ENCODE data around the genes ZSCAN32, DNASE1, TRAP1 and SRL.

DNA sequence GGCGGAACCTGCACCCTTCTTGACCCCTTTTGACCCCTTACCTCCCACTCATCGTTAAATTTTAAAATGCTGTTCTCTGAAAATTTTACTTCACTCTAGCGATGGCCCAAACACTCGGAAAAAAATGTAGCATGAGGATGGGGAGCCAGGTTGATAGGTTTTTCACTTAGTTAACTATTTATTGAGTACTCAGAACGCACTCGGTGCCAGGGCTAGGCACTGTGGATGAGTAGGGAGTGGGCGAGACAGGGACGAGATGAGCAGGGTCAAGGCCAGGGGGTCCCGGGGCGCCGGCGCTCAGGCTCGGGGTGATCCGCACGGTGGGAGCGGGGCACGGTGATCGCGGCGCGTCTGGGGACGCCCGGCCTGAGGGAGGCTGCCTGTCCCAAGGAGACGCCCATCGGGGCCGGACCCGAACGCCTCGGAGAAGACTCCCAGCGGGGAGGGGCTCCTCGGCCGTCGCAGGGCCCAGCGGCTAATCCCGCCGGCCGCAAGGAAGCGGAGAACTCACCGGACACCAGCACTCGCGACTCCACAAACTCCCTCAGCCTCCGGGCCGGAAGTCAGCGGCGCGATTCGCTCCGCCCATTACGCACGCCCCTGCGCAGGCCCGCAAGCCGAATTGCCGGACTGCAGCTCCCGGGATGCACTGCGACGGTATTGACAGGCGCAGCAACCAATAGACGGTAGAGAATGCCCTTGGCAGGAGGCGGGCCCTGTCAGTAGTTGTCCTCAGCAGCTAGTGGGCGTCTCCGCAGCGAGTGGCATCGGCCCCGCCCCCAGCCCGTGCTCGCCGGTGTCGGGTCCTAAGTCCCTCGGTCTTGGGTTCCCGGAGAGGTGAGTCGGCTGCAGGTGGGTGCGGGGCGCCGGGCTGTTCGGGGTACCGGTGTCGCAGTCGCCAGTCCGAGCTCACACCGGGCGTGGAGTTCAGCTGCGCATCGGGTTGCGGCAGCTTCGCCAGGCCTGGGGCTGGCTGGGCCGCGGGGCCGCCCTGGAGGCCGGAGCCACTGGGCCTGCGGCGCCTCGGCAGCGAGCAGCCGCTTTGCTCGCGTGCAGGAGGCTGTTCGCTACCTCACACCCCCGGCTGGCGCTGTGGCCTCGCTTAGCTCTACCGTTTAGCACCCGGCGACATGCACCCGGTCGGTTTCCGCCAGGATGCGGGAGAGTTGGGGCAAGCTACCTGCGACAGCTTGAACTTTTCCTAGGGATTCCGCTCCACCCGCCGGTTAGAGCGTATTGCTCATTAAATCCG is at the start of gene ZSCAN32:
Gene ZSCAN32, minus strand, starts transcription at position 571 of the 1,252 bp plus-strand sequence.
- PRO-cap: bidirectional peak, plus-strand start at position 818 of the sequence, minus-strand start at position 536 of the sequence

- PRO-cap: no peak
These were observed 35.5 kb downstream of the CLUAP1 start for GRCh38 chr16:3536338-3536741.

DNA sequence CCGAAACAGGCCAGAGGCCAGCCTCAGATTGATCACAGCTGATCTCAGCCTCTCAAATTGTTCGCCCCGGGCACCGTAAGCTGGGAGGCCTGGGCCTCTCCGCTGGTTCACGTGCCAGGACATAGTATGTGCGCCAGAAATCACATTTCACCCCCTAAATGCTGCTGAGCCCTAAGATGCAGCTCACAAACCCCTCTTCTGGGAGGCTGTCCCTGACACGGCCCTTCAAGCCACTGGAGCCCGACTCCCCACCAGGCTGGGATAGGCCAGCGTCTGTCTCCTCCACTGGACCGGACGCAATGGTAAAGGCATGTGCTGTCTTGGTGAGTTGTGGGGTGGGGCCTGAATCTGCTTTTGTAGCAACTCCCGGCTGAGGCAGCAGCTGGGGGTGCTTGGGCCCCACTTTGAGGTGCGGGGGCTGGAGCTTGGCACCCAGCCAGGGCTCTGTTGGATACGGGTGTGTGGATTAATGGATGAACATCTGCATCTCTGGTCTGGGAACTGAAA is 3.4 kb upstream of the NLRC3 start:
- PRO-cap: no peak

DNA sequence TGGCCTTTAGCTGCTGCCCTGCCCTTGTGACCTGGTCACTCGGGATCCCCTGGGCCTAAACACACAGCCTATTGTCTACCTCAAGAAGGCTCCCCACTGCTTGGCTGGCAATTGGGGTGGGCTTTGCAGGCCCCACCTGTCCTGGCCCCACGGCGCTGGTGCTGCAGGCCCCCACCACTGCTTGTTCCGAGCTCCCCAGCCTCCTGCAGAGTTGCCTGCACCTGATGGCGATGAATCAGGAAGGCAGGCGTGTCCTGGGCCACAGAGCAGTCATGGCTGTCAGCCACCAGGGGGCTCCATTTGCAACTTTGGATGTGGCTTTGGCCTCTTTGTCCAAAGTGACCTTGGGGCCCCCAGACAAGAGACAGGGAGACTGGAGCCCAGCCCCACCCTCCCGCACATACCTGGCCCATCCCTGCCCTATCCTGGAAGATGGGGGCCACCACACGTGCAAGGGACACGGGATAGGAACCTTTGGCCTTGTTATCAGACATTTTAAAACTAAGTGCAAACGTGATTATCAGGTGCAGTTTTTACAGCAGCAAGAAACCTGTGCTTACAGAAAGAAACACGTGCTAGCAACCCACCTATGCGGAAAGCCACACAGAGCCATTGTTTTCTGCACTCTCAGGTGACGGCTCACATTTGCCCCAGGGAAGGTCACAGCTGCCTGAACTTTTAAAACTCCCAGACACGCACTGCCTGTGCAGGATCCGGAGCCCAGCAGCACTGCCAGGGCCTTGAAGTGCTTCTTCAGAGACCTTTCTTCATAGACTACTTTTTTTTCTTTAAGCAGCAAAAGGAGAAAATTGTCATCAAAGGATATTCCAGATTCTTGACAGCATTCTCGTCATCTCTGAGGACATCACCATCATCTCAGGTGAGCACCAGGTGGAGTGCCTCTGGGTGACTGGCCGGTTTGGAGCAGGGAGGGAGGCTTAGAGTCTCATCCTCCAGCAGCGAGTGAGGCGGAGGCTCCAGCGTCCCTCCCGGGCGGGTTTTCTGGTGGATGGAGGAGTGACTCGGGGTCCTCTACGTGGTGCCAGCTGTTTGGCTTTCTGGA is at the start of gene DNASE1:
Gene DNASE1, plus strand, starts transcription at position 527 of the 1,063 bp plus-strand sequence.
- PRO-cap: no peak

- PRO-cap: bidirectional peak, plus-strand start at chr16:3717630, minus-strand start at chr16:3717519
These were observed at the start of gene TRAP1 for GRCh38 chr16:3716609-3717762. TRAP1 (minus strand) TSS chr16:3717524.

- PRO-cap: no peak
These were observed 10.0 kb upstream of the TRAP1 start for GRCh38 chr16:3727275-3727809.

DNA sequence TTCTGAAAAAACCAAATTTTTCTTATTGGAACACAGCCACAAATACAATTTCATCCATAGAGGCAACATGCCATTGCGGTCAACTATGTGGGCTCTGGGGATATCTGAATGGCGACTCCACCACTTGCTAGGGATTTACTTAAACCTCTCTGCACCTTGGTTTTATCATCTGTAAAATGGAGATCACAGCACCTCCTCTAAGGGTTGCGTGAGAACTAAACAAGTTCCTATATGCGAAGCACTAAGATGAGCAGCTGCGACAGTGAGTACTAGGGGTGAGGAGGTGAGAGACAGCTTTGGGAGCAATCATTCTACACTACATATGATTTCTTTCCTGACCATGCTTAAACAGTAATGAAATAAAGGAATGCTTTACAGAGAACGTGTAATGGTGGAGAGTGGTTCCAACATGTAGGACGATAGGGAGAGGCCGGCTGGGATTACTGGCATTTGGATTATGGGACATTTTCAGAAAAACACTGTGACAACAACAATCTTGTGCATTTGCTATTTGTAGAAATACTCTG is 61.3 kb downstream of the CREBBP start:
- PRO-cap: no peak

DNA sequence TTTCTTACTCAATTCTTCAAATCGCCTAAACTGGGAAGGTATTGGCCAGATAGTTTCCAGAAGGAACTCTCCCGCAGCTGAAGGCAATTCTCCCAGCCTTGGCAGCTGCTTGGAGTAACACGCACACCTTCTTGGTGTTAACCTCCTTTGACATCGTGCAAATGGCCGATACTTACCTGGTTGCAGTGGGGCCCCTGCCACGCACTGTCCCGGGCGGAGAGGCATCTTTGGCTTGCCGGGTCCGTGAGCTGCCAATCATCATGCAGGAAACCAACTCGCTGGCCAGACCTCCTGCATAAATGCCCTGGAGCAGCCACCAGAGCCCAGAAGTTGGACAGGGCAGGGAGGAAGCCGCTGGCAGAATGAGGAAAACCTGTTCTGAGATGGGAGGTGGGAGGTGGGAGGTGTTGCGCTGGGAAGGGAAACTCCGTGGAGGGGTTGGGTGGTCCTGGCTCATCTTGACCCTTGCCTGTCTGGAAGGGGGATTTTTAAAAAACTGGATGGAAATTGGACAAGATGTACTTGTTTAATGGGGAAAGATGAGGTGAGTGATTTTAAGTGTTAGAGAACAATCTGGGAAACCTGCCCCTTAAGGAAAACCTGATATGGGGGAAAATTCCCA is 41.8 kb upstream of the CREBBP start:
- PRO-cap: no peak

GRCh38 chr16:4011201-4011908 is 104.9 kb downstream of the ADCY9 start:
- PRO-cap: no peak

GRCh38 chr16:4067697-4067968 is 48.6 kb downstream of the ADCY9 start:
- PRO-cap: no peak

DNA sequence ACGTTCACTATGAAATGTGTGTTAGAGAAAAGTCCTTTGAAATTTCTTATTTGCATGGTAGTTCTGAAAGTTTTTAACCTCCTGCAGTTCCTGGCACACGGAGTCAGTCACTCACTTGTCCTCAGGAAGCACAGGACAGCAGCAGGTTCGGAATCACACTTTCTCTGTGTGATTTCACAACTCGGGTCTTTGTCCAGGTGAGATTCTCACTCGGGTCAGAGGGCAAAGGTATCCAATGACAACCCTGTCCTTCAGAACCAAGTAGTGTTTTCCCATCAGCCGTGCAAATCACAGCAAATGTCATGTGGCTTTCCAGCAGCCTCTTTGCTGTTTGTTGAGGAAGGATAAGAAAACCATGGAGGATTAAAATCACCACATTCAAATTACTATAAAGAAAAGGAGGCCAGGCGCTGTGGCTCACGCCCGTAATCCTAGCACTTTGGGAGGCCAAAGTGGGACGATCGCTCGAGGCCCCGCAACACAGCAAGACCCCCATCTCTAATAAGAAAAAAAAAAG is 22.1 kb downstream of the ADCY9 start:
- PRO-cap: bidirectional peak, plus-strand start at position 296 of the sequence, minus-strand start at position 166 of the sequence

- PRO-cap: no peak
These were observed 4.1 kb downstream of the ADCY9 start for GRCh38 chr16:4111867-4112751.

GRCh38 chr16:4218132-4218865 is 23.6 kb downstream of the SRL start:
- PRO-cap: no peak

GRCh38 chr16:4241508-4242478 is at the start of gene SRL:
SRL (minus strand) TSS chr16:4242080.
- PRO-cap: no peak

DNA sequence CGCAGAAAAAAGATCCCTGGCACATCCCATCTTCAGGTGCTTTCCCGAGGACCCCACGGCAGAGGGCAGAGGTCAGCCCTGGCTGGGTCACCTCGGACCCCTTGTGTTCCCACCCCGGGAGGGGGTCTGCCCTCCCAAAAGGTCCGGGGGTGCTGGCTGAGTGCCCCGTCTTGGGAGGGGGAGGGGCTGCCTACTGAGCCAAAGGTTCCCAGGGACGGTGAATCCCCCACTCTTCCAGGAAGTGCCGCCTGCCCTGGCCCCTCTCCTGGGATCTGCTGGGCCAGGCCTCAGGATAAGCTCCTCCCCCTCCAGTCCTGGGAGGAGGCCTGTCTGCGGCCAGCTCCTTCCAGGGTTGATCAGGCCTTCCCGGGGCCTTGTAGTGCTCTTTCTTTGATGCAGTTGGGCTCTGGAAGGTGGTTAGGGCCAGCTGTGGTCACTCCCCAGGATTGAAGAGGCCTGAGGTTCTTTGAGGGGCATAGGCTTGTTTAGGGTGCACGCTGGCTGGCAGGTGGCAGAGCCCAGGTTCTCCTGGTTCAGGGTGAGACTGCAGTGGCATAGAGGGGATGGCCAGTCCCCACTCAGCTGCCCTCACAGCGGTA is 8.2 kb downstream of the GLIS2 start:
- PRO-cap: no peak

DNA sequence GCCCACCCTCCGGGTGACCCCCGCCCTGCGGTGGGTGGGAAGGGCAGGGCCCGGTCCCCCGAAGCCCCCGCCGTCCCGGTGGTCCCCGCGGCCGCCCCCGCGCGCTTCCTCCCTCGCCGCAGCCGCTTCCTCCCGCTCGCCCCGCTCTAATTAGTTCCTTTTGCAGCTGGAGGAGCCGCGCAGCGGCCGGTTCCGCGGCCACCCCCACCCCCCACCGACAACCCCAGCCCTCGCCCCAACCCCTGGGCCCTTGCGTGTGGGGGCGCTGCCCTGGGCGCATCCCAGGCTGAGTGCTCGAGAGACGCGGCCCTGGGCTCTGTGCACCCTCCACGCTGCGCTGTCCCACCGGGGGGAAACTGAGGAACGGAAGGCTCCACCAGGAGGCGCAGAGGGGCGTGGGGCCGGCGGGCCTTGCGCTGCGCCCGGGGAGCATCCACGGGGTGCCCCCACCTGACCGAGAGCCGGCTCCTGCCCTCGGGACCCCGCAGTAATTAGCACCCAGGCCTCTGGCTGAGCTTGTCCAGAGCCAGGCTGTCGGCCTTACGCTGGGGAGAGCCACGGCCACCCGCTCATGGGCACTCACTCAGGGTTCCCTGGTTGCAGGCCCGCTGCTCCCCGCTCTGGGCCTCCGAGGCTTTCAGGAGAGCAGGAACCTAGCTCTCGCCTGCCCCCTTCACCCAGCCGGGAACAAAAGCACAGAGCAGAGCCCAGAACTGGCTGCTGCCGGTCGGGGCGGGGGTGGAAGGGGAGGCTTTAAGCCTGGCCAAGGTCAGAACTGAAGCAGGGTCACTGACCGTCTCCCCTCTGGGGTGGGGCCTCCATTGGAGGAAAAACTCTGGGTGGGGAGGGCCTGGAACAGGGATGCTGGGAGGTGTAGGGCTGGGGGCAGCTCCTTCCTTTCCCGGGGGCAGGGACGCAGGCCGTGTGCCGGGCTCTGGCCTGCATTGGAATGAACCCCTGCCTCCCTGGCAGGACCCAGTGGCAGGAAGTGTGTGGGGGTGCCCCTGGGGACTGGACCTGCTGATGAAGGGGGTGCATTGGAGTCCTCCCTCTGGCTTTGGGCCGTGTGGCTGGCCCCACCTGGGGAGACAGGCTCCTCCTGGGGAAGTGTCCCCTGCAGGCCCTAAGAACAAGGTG is 12.2 kb downstream of the GLIS2 start:
- PRO-cap: unidirectional peak, minus-strand start at position 689 of the sequence

DNA sequence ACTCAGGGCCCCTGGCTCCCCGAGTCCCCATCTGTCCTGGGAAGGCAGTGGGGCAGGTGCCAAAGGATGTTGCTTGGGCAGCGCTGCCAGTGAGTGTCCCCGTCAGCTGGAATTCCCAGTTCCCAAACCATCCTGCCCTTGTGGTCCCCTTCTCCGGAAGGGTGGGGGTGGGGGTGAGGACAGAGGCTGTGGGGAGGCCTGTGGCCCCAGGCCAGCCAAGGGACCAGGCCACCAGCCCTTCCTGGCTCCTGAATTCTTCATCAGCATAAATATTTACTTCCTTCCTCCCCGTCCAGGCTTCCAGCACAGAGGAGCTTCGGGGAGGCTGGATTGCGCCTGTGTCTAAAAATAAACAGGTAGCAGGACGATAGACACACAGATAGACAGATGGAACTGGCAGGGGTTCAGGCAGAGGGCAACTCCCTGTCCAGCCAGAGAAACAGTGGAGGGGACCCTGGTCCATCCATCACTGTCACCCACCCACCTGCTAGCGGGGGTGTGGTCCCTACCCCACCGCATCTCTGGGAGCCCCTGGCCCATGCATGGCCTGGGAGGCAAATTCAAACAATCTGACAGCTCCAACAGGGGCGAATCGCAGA is 13.0 kb downstream of the GLIS2 start:
- PRO-cap: no peak

DNA sequence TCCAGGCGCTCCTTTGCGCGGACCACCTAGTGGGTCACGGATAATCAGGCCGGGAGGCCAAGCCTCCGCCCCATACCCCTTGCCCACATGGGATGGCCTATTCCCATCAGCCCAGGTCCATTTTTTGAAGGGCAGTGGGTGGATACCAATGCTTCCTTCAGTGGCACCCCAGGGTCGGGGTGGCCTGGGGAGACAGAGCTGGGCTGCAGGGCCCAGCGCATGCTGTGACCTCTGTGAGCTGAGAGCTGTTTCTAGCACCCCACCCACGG is 10.8 kb downstream of the PAM16 start:
- PRO-cap: no peak

- PRO-cap: no peak
These were observed 15.0 kb downstream of the VASN start for GRCh38 chr16:4386405-4387312.

GRCh38 chr16:4388135-4388796 is 16.6 kb downstream of the VASN start:
- PRO-cap: no peak